ENCODE measurements around a stretch of chr2.

GRCh38 chr2:120912053-120912927 is 176.6 kb downstream of the GLI2 start:
- PRO-cap, result no peak
- RAMPAGE, long total RNA, 2 experiments, result no peak in any of the 2 experiments

DNA sequence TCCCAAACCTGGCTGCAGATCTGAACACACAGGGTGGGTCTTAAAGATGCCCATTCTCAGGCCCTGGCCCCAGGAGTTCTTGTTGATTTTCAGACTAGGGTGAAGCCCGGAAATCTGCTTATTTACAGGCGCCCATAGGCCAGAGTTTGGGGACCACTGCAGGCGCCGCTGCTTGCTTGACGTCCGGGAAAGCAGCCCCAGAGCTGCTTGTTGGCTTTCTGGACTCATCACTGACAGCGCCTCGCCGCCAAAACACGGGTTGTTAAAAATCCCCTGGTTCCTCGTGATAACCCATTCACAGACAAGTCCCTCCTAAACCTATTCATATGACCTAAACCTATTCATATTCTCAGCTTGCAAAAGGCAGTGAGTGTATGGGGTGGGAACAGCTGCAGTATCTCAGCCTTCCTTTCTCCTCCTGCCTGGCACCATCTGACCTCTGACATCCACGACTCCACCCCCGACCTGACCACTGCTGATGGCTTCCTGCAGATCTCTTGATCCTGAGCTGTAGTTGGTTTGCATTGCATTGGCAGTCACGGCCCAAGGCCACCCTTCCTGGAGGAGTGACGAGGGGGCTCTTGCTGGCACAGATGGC is 198.4 kb downstream of the GLI2 start:
- PRO-cap, result no peak
- RAMPAGE, long total RNA, 2 experiments, result no peak in any of the 2 experiments

DNA sequence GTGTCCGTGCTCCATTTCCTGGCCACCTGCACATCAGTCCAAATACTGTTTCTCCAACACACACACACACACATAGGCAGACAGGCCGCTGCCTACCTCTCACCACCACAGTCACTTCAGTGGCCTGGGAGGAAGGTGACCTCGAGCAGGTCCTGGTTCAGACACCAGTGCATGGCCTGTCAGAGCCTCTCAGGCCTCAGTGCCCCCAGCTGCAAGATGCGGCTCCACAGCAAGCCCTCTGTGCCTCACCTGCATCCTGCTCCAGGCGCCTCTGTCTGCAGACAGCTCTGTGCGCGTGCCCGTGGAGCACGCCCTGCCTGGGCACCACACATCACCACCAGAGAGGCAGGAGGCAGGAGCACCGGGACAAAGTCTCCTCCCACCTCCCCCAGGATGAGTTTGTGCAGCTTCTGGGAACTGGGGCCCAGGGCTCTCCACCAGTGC is 98.8 kb downstream of the TFCP2L1 start:
- PRO-cap, result no peak
- RAMPAGE, long total RNA, 2 experiments, result start-site peak on the minus strand in 1 of 2 experiments, centred at position 311 of the sequence, 26 reads per replicate

DNA sequence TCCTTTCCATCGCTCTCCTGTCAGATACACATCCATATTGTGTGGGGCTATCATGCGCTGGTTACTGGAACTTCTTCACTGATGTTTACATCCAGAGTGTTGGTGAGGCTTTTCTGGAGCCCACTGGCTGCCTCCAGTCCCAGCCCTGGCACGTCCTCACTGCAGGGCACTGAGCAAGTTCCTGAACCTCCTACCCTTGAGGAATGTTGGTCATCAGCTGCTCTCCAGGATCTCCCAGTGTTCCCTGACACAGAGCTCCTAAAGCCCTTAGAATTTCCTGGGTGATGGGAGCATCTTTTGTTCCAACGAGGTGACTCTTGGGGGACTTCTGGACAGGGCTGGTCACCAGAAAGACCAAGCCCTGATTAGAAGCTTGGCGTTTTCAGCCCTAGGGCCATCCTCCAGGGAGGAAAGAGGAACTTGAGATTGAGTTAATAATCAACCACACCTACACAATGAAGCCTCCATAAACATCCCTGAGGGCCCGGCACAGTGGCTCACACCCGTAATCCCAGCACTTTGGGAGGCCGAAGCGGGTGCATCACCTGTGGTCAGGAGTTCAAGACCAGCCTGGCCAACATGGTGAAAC is 81.3 kb downstream of the TFCP2L1 start:
- PRO-cap, result no peak
- RAMPAGE, long total RNA, 2 experiments, result no peak in any of the 2 experiments

- PRO-cap, result no peak
- RAMPAGE, long total RNA, 2 experiments, result no peak in any of the 2 experiments
These were observed 53.3 kb upstream of the TFCP2L1 start for GRCh38 chr2:121338215-121338721.

DNA sequence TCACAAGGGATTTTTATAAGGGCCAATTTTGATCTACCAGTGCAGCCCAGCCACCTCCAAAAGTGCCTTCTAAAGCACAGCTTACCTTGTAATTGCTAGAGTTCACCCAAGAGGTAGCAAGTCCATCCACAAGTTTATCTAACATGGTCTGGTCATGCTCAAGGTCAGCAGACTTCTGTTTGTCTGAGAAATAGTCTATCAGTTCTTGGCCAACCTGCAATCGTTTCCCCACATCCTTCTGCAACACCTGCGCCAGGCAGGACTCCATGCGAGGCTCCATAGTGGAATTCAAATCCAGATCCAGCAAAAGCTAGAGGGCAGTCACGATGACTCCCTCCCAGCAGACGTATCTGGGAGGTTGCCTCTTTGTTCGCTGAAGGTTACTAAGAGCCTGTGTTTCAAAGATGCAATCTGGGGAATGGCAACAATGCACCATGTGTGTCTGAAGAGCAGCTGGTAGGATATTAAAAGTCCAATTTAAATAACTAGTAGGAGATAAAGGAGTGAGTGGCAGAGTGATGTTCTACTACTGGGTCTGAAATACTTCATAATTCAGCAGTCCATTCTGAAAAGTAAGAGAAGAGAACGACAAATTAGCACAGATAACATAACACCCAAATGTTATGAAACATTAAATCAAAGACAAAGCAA is 43.5 kb downstream of the CLASP1 start:
- PRO-cap, result no peak
- RAMPAGE, long total RNA, 2 experiments, result no peak in any of the 2 experiments

- PRO-cap, result no peak
- RAMPAGE, long total RNA, 2 experiments, result start-site peak on the plus strand in 1 of 2 experiments, at chr2:121902486-121902540 at its widest, 18 reads per replicate
These were observed 146.9 kb downstream of the TSN start for GRCh38 chr2:121902067-121902949.

GRCh38 chr2:121903005-121903546 is 147.6 kb downstream of the TSN start:
- PRO-cap, result no peak
- RAMPAGE, long total RNA, 2 experiments, result no peak in any of the 2 experiments

- PRO-cap, result no peak
- RAMPAGE, long total RNA, 2 experiments, result no peak in any of the 2 experiments
These were observed 365.6 kb upstream of the CNTNAP5 start for GRCh38 chr2:123659462-123659877.

DNA sequence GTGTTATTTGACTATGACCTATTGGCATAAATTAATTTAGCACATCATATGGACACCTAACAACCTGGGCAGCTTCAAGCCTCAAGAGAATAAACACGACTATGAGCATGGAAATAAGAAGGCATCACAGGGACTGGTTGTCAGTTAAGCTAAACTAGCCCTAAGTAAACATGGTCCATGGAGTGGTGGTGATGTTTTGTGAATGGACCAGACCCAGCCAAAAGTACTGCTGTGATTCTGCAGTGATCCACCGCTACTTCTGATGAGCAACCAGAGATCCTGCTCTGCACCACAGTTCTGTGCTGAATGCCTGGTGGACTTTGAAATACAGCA is 960.7 kb upstream of the GYPC start:
- PRO-cap, result no peak
- RAMPAGE, long total RNA, 2 experiments, result no peak in any of the 2 experiments

DNA sequence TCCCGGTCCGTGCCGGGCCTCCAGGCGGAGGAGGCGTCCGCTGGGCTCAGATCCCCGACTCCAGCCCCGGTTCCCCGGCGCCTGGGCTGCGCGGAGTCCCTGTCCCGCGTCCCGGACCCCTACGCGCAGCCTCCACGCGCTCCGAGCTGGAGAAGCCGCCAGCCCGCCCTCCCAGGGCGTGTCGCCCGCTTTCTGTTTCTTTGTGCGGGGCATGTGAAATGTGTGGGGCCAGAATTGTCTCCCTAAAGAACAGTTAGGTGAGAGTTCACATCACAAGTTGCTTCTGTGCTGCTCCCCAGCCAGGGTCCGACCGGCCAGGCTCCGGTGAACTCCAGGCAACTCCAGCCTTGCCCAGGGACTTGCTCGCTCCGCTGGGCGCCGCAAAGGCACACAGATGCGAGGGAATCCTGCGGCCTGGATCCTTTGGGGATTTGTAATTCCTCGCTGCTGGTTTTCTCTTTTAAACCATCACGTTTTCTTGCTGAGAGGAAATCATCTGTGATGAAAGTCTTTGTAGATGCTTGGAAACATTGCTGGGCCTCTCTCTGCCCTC is 526 bp downstream of the GYPC start:
- PRO-cap, result no peak
- RAMPAGE, long total RNA, 2 experiments, result no peak in any of the 2 experiments

DNA sequence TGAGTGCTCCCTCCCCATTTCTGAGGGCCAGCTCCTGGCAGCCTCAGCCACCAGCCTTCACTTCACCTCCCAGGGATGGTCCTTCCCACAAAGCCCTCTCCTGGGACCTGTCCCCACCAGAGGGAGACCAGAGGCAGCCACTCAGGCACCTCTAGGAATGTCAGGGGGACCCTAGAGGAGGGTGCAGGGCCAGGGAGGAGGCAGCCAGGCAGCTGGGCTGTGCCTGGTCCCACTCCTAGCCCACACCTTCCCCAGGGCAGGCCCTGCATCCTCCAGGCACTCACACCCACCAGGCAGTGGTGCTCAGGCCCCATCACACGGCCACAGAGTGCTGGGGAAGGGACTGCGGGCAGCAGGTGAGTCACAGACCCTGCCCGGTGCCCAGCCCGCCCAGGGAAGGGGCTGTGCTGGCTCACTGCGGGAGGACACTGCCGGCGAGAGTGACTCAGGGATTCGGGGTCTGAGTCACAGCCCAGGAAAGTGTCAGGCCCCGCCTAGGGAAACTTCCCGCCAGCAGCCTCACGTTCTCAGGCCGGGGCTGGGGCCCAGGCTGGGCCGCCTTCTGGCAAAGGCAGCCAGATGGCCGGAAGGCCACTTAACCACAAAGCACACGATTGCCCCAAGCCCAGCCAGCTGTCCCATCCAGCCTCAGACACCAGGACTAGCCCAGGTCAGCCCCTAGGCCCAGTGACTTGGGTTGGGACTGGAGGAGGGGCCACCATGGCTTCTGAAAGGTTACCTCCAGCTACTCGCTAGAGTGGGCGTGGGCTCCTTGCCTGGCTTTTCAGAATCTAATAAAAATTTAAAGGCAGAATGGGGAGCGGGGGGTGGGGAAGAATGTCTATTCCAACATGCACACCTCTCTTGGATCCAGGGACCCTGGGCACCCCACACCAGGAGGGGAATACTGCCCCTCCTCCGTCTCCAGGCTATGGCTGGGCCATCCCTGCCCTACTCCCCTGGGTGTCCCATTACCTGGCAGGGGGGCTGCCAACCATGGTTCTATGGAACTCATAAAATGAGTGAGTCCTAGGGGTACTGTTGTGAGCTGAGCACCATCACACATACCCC is 42.1 kb downstream of the BIN1 start:
- PRO-cap, result bidirectional peak, plus-strand start at position 602 of the sequence, minus-strand start at position 298 of the sequence
- RAMPAGE, long total RNA, 2 experiments, result no peak in any of the 2 experiments

DNA sequence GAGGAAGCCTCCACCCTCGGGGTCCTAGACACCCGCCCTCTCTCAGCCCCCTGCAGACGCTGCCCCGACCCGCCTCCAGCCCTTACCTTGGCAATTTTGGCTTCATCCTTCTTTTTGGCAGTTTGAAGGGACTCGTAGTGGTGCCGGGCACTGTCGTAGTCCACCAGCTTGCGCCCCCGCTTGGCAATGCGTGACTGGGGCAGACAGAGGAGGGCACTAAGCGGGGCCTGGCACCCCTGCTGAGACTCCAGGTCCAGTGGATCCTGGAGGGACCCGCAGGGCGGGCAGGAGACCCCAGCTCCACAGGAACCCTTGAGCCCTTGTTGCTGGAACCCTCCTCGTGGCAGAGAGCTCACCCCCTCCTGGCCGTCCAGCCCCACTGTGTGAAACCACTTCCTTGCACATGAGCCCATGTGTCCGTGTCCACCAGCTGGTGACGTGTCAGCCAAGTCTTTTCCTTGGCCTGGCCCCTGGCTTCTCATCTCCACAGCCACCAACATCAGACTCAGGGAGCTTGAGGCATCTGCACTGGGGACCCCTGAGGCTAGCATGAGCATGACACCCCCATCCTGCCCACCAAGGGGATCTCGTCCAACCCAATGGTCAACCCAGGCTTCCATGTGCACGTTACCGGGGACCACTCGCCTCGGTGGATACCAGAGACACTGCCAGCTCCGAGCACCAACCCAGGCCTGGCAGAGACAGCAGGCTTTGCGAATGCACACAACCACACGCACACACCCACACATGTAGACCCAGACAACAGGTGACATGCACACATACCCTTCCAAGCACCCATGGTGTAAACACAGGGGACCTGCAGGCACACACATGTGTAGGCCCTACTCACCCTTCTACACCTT is 37.9 kb downstream of the BIN1 start:
- PRO-cap, result no peak
- RAMPAGE, long total RNA, 2 experiments, result no peak in any of the 2 experiments

- PRO-cap, result no peak
- RAMPAGE, long total RNA, 2 experiments, result no peak in any of the 2 experiments
These were observed 27.6 kb downstream of the BIN1 start for GRCh38 chr2:127079195-127079938.

DNA sequence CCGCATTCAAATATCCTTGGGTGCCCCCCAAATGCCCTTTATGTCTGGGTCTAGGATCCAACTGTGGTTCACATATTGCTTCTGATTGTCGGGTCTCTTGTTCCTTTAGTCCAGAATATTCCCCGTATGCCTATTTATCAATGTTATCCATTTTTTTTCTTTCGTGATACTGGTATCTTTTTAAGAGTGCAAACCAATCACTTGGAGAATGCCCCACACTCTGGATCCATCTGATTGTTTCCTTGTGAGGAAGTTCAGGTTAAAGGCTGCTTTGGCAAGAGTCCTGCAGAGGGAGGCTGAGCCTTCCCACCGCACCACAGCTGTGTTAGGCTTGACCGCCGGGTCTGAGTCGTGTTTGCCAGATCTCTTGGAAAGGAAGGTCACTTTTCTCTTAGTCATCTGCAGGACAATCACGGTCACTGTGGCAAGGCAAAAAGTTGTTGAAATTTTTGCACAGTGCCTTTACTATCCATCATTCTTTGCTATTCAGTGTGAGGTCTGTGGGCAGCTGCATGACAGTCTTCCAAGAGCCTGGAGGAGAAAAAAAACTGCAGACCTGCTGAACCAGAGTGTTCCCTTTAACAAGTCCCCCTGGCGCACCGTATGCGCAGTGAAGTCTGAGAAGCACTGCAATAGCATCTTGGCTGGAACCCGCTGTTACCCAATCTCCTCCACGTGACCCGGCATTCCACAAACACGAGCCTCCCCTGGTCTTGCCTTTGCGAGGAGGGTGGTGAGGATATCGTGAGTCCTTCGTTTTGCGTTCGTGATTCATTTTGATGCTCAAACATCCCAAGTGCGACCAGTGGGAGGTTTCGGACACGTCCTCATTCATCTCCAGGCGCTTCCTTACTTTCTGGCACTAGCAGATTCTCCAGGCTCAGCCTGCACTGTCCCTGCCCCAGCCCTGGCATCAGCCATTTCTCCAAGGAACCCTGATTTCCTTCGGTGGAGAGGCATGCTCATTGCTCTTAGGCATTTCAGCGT is 23.1 kb downstream of the BIN1 start:
- PRO-cap, result no peak
- RAMPAGE, long total RNA, 2 experiments, result no peak in any of the 2 experiments

- PRO-cap, result unidirectional peak, plus-strand start at chr2:127106196
- RAMPAGE, long total RNA, 2 experiments, result no peak in any of the 2 experiments
These were observed 1.0 kb downstream of the BIN1 start for GRCh38 chr2:127105529-127106685.

GRCh38 chr2:127145274-127146037 is 38.5 kb upstream of the BIN1 start:
- PRO-cap, result no peak
- RAMPAGE, long total RNA, 2 experiments, result no peak in any of the 2 experiments

DNA sequence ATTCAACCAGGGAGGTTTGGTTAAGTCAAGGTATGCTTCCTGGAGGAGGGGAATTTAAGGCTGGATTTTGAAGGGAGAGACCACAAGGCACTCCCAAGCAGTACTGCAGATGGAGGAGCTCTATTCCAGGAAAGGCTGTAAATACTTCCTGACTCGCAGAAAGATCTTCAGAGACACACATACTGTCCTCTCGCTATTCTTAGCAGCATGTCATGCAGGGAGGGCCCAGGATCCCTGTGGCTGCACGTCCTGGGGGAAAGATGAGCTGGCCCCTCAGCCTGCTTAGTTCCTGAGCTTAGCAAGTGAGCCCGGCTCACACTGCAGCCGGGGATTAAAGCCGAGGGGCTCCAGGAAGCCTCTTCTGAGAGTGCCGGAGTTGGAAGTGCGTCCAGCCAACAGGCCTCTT is 40.1 kb upstream of the BIN1 start:
- PRO-cap, result no peak
- RAMPAGE, long total RNA, 2 experiments, result no peak in any of the 2 experiments

GRCh38 chr2:127220549-127221134 is 543 bp upstream of the CYP27C1 start:
- PRO-cap, result no peak
- RAMPAGE, long total RNA, 2 experiments, result no peak in any of the 2 experiments

- PRO-cap, result no peak
- RAMPAGE, long total RNA, 2 experiments, result no peak in any of the 2 experiments
These were observed 10.4 kb upstream of the MAP3K2 start for GRCh38 chr2:127398033-127398649.

All from breast epithelium (tissue), 2 donors.